CD14-positive monocyte (primary cell): ENCODE measurements around the gene FBXO21.

GRCh38 chr12:116860924-116861810 is 20.1 kb downstream of the HRK start:
- CAGE, long polyA plus RNA: no peak

DNA sequence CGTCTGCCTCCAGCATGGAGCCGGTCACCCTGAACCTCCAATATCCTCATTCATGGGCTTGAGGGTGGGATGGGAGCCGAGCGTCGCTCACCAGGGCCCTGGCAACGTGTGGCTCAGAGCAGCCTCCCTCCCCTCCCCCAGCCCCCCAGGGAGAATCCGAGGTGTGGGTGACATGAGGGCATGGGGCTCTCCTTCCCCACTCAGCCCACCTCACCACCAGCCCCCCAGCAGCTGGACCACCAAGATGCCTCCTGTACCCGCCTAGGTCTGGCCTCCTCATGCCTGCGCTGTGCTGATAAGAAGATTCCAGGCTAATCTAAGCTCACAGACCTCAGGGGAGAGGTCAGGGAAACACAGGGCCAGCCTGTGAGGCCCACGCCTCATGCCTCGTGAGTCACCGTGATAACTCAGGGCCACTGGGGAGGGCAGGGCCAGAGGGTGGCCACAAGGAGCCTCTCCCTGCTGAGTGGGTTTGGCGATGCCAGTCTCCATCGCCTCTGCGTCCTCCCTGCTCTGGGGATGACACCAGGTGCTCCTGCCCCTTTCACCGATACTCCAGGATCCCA is 57.0 kb downstream of the TESC start:
- CAGE, long polyA plus RNA: no peak

DNA sequence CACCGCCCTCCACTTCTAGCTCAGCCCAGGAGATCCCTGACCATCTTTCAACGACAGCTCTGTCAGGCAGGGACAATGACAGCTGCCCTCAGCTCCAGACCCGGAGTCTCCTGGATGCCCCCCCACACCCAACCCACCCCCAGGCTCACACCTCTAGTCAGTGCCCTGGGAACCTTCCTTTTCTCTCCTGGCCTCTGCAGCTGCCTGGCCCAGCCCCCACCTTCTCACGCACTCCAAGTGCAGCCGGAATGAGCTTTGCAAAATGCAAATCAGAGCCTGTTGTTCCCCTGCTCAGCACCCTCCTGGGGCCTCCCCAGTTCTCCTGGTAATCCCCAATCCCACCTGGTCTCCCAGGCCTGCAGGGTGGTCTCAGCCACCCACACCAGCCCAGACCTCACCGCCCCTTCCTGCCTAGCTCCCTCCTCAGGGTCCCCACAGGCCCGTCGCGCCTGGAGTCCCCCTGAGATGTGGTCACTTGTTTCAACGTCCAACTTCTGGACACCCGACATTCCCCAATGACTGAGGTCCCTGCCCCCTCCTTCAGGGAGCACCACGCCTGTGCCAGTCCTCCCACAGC is 46.5 kb downstream of the TESC start:
- CAGE, long polyA plus RNA: no peak

- CAGE, long polyA plus RNA: no peak
Measured at GRCh38 chr12:117068329-117068877, 30.8 kb downstream of the TESC start.

GRCh38 chr12:117190132-117190882 is at the start of gene FBXO21:
FBXO21 (minus strand) TSS chr12:117190470.
- CAGE, long polyA plus RNA: no peak

DNA sequence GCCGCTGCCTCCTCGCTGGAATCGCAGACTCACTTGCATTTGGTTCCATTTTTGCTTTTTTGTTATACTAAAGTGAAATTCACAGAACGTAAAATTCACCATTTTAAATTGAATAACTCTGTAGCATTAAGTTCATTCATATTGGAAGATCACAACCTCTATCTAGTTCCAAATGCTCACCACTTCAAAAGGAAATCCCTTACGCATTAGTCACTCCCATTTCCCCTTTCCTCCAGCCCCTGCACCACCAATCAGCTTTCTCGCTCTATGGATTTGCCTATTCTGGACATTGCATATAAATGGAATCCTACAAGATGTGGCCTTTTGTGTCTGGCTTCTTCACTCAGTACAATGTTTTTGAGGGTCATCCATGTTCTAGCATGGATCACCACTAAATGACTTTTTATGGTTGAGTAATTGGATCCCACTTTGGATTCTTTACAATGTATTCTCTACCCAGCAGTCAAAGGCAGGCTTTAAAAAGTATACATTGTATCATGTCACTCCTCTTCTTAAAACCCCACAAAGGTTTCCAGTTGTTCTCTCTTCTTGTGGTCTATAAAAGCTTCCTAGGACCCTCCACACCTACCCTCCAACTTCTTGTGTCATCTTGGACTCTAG is 294.4 kb downstream of the KSR2 start:
- CAGE, long polyA plus RNA: no peak

DNA sequence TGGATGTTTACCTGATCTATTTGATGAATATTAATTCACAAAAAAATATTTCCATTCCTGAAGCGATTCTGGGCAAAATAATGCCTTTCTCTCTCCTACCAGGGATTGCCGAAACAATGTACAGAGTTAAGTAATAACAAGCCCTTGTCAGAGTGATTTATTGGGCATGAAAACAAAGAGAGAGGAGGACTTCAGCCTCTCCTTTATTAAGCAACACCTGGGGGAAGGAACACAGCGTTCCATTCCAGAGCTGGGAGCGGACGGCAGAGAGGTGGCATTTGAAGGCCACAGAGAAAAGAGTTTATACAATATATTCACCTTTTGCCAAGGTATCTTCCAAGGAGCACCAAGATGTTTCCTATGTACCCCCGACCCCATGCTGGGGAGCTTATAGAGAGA is 165.8 kb downstream of the KSR2 start:
- CAGE, long polyA plus RNA: no peak

- CAGE, long polyA plus RNA: no peak
Measured at GRCh38 chr12:118189546-118190250, 53.8 kb downstream of the PEBP1 start.

- CAGE, long polyA plus RNA: no peak
Measured at GRCh38 chr12:118307508-118308050, 65.1 kb downstream of the TAOK3 start.

GRCh38 chr12:118399583-118400150 is 23.3 kb downstream of the SUDS3 start:
- CAGE, long polyA plus RNA: no peak

GRCh38 chr12:119397204-119397421 is 62.6 kb downstream of the CCDC60 start:
- CAGE, long polyA plus RNA: no peak

DNA sequence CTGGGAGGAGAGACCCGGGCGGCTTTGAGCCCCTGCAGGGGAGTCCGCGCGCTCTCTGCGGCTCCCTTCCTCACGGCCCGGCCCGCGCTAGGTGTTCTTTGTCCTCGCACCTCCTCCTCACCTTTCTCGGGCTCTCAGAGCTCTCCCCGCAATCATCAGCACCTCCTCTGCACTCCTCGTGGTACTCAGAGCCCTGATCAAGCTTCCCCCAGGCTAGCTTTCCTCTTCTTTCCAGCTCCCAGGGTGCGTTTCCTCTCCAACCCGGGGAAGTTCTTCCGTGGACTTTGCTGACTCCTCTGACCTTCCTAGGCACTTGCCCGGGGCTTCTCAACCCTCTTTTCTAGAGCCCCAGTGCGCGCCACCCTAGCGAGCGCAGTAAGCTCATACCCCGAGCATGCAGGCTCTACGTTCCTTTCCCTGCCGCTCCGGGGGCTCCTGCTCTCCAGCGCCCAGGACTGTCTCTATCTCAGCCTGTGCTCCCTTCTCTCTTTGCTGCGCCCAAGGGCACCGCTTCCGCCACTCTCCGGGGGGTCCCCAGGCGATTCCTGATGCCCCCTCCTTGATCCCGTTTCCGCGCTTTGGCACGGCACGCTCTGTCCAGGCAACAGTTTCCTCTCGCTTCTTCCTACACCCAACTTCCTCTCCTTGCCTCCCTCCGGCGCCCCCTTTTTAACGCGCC is 626 bp downstream of the TMEM233 start:
- CAGE, long polyA plus RNA: no peak

GRCh38 chr12:119692241-119693667 is 24.8 kb downstream of the PRKAB1 start:
- CAGE, long polyA plus RNA: no peak

DNA sequence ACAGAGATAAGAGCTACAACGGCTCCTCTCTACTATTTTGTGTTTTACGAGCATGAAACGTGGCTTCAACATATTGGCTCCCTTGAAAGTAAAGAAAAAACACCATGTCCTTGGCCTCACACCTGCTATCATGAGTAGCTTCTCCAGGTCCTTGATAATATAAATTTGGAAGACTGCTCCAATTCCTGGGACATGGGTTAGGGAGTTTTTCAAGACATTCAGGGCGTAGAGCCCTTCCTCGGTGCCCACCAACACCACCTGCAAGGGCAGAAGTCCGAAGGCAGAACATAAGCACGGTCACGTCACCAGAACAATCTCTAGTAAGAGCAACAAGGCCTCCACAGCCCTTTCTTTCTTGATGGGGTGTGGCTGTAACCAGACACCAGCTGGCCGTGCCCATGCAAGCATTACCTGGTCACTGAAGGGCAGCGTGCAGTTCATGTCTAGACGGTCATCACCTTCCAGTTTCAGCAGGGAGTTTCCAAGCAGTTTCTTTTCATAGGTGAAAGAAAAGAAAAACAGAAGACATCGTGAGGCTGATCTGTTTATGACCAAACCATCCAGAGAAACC is 42.3 kb downstream of the PRKAB1 start:
- CAGE, long polyA plus RNA: no peak

DNA sequence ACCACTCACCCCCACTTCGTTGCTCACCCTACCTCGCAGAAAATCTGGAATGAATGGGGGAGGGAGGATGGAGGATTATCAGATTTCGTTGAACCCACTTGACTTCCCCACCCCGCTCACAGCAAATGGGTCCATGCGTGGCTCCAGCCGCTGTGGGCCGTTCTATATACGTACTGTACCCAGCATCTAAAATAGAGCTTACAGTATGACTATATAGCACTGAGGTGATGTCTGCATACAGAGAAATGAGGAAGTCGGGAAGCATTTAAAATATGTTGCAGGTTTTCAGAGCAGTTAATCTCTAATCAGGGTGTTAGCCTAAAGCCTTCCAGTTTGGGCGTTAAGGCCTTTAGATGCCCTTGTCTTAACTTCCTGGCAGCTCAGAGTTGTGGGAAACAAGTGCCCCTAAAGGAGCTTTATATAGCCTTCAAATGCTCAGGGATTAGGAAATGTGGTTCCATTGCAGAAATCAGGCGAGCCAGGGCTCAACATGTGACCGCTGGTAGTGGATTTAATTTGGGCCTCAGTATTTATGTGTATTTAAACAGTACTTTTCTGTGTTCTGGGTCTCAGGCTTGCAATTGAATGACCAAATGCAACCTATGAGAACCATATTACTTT is 1.4 kb downstream of the BICDL1 start:
- CAGE, long polyA plus RNA: no peak

DNA sequence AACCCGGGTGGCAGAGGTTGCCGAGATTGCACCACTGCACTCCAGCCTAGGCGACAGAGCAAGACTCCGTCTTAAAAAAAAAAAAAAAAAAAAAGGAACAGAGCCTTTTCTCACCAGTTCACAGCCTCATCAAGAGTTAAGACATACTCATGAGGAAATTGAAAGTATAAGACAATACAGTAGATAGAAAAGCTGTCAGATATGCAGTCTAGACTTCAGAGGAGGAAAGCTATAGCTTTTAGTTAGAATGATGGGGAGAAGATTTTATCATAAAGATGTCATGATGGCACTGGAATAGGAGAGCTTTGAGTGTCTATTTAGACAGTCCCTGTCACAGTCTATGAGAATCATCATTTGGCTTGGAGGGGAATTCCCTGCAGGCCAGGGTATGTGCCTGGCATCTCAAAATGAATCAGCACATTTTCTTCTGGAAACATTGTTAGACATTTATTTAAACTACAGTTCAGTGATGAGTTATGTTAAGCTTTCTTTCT is 2.8 kb upstream of the RAB35 start:
- CAGE, long polyA plus RNA: no peak

DNA sequence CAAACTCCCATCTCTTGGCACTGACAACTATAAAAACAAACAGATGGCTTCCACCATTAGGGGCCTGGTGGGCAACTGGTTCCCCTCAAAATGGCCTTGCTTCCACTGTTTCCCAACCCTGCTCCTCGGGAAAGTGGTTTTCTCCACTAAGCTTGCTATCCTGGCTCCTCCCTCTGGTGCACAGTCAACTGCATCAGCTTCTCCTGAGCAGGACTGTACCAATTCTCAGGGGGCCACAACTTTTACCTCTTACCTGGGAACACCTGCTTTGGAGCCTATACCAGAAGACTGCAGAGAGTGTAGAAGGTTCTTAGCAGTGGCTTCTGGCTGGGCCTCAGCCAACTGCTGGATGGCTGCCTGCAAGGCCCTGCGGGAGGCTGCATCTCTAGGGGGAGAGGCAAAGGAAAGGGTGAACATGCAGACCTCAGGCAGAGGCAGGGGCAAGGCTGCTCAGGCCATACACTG is 10.6 kb downstream of the GCN1 start:
- CAGE, long polyA plus RNA: no peak

DNA sequence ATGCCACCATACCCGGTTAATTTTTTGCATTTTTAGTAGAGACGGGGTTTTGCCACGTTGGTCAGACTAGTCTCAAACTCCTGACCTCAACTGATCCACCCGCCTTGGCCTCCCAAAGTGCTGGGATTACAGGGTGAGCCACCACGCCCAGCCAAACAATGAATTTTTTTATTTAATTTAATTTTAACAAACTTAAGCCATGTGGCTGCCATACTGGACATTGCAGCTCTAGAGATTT is 1.1 kb downstream of the GCN1 start:
- CAGE, long polyA plus RNA: no peak

GRCh38 chr12:120194096-120194622 is 356 bp downstream of the GCN1 start:
- CAGE, long polyA plus RNA: no peak

DNA sequence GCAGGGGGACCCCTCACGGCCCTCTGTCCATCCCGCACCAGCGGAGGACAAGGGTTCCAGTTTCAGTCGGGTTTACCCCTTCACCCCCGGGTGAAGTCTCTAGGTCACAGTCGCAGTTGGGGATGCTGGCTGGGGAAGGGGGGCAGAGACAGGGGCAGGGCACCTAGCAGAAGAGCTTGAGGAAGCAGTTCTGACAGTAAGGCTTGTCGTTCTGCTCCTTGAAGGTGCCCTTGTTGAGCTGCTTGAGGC is 11.2 kb upstream of the RPLP0 start:
- CAGE, long polyA plus RNA: no peak